Mammary microvascular endothelial cell (primary cell): ENCODE results near the genes SCRN1 and PLEKHA8.

- RAMPAGE, long total RNA = no peak
These were observed 3.2 kb downstream of the WIPF3 start for GRCh38 chr7:29809479-29809902.

- RAMPAGE, long total RNA = no peak
These were observed 60.4 kb downstream of the WIPF3 start for GRCh38 chr7:29866534-29867337.

- RAMPAGE, long total RNA = no peak
These were observed at the start of gene SCRN1 for GRCh38 chr7:29989583-29990347. SCRN1 (minus strand) TSS chr7:29989801.

- RAMPAGE, long total RNA = no peak
These were observed at the start of gene PLEKHA8 for GRCh38 chr7:30028119-30029015. PLEKHA8 (plus strand) TSS chr7:30028412.

GRCh38 chr7:30253085-30253702, 31.2 kb upstream of the ZNRF2 start:
- RAMPAGE, long total RNA = no peak

DNA sequence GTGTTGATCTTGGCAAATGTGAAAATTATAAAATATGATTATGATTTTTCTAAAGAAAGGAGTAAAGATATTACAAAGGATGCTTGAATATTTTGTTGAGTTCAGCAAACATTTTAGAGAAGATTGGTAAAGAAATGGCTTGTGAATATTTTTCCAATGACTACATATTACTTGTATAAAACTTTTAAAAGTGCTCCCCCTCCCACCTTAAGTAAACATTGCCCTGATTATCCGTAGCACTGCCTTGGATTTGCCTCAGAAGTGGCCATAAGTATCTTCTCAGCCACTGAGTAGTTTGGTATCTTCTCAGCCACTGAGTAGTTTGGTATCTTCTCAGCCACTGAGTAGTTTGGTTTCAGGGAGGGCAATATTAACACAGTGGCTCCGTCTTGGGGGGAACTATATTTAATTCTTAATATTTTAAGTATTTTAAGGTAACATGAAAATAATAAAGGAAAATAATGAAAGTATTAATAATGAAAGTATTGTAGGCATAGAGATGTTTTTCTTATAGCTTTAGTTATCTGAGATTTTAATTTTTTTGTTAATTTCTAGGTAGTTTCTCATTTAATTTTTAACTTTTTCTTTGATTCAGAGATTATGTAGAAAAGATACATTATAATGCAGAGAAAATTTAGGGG, 51.8 kb downstream of the ZNRF2 start:
- RAMPAGE, long total RNA = no peak

- RAMPAGE, long total RNA = no peak
These were observed 9.3 kb downstream of the NOD1 start for GRCh38 chr7:30469244-30469791.

- RAMPAGE, long total RNA = no peak
These were observed 1.3 kb downstream of the GARS1 start for GRCh38 chr7:30596004-30596344.

DNA sequence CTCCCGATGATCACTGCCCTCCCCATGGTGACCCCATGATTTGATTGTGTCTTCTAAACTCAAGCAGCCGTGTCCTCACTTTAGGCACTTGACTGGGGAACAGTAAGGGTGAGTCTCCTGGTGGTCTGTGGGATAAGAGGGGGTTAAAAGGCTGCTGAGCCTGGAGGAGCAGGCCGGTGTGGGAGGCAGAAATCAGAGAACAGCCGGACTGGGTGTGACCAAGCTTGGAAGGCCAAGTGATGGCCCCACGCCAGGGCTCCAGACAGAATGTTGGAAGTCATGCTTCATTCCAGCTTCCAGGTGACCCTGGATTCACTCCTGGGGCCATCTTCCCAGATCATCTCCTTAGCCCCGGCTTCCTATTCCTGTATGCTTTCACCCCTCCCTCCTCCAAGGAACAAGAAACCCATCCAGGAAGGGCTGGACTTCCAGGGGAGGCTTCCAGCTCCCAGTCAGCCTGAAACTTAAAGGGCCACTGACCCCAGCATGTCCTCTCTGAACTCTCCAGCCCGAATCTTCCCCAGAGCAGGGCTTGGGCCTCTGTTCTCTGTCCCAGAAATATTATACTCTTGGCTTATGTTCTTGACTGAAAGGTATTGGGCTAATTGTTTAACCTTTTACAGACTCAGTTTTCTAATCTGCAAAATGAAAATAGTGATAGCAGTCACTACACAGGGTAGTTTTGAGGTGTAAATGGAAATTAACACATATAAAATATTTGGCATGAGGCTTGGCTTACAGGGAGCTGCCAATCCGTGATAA, 1.1 kb downstream of the INMT start:
- RAMPAGE, long total RNA = no peak

- RAMPAGE, long total RNA = no peak
These were observed 9.4 kb downstream of the INMT start for GRCh38 chr7:30761121-30761898.

GRCh38 chr7:30771594-30772349, 555 bp downstream of the MINDY4 start:
- RAMPAGE, long total RNA = no peak

DNA sequence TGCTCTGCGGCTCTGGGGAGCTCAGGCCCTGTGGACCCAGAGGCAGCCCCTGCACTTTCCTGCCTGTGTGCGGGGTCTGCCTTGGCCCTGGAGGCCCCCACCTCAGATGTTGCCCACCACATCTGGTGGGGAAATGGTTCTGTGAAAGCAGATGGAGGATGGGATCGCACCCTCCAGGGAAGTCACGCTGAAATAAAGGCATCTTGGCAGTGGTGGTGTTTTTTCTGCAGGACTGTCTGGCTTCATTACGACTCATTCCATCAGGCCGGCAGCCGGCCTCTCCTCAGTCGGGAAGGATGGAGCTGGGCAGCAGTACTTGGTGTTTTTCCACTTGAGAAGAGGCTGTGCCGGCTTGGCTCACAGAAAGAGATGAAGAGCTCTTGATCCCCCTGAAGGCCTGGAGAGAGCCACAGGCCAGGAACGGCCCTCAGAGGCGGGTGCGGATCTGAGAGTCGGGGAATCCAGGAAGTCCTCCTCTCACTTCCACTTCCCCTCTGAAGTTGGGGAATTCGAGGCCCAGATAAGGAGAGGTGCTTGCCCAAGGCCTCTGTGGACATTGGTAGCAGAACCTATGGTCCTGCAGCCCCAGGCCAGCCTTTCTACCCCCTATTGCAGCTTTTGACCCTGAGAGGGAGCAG, 65.9 kb upstream of the AQP1 start:
- RAMPAGE, long total RNA = no peak

- RAMPAGE, long total RNA = no peak
These were observed 34.2 kb upstream of the AQP1 start for GRCh38 chr7:30877388-30877852.

DNA sequence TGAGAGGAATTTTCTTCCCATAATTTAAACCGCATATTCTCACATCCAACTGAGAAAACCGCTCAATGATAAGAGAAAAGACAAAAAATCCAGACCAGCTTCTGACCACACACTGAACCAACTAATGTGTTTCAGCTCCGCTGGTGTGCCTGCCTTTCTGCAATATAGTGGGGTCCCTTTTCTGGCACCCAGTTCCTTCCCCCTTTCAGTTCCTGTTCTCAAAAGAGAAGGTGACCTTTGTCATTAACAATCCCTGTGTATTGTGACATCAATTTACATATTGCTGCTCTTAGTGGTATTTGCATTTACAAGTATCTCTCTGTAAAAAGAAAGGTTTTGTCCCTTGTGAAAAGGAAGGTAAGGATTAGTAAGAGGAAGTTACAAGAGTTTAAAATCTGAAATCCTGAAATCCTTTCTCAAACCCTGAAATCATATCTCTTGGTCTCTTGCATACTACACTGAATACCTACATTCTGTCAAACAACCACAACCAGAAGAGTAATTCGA, 1.4 kb downstream of the PPP1R17 start:
- RAMPAGE, long total RNA = no peak

GRCh38 chr7:31815900-31816498, 129.0 kb downstream of the PPP1R17 start:
- RAMPAGE, long total RNA = start-site peak on the minus strand at chr7:31816099-31816243, 1,190 and 494 reads in 2 replicates

DNA sequence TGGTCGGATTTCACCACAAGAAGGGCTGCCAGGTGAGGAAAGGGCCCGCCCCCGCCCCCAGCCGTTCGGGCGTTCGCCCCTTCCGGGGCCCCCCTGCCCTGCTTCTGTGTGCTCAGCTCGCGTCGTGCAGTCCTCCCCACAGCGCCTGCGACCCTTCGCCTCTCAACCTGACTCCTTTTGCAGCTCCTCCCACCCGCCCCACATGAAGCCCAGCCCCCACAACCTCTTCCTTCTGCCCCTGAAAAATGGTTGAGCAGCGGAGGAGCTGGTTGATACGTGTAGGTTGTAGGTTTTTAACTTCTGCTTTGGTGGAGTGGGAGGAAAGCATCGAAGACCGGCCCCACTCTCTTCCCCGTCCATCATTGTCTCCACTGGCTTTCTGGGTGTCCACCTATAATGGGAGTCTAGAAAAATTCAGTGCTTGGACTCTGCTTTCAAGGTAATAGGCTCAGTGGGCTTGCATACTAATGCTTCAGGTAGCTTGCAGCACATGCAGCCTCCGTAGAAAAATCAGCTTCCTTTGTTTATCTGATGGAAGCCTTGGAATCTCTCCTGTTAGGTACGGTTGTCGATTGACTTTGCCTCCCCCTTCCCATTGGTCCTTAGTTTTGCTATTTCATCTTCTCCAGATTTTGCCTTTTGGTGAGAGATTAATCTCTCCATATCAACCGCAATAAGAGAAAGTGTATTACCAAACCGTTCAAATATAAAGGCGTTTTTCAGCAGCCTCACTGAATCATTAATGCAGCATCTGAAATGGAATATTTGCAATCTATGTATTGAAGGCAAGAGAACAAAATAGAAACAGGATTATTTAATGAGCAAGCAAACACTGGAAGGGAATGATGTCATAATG, 710 bp downstream of the AVL9 start:
- RAMPAGE, long total RNA = no peak

DNA sequence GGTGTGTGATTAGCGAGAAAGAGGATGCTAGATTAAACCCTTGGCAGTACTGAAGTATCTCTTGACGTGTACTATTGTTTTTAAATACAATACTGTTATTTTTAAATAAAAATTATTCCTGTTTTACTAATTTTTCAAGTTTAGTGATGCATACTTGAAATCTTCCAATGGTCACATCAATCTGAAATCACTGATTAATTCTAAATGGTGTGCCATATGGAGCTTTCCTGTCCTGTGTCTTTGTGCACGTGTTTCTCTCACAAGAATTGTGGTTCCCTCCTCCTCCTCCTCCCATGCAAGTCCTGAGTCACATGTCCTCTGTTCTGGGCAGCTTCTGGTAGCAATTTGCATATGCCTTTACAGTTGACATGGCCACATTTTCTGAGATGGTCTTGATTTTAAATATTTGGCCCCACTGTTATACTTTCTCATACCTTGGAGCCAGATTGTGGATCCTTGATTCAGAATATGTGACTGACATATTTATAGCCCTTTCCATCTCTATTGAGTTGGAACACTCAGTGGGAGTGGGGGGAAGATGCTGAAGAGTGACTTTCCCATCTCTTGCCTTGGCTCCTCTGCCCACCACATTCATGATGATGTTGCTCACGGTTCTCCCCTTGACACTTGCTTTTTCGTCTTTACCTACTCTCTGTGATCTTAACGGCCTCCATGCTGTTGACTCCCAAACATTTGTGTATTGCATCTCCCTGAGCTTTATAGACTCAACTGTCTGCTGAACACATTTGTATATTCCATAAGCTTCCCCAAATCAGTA, 28.4 kb downstream of the KBTBD2 start:
- RAMPAGE, long total RNA = no peak

- RAMPAGE, long total RNA = no peak
These were observed 3.6 kb downstream of the KBTBD2 start for GRCh38 chr7:32887807-32888568.

DNA sequence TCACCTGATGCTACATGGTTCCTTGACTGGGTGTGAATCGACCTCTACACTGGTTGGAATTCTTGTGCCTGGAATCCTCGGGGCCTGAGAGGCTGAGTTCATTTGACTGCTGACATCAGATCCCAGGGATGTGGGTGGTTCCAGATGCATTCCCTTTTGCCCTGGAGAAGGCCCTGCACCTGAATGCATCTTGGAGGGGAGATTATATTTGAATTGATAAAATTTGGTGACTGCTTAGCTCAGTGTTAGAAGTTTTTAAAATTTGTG, 35.6 kb downstream of the FKBP9 start:
- RAMPAGE, long total RNA = no peak

- RAMPAGE, long total RNA = no peak
These were observed 21.6 kb downstream of the NT5C3A start for GRCh38 chr7:33040798-33041610.